ENCODE measurements around the genes PLPP7 and PRRC2B.

DNA sequence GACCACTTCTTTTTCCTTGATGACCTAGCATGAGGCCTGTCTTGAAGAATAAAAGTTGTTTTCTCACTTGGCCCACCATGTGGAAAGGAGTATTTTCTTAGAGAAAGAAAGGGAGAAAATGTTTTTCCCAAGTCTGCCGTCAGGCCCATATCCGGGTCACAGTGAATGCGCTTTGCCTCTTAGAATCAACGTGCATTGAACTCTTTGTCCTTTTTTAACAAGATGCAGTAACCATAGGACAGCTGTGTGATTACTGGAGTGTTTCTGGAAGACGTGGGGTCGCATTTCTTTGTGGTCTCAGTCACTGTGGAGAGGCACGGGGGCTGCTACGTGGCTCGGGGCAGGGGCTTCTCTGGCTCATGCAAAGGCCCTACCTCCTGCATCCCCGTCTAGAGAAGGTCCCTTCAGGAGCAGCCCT lies 39.0 kb upstream of the NCS1 start:
- RRBS, result no CpG with 5 or more reads among the region's 10 CpGs

DNA sequence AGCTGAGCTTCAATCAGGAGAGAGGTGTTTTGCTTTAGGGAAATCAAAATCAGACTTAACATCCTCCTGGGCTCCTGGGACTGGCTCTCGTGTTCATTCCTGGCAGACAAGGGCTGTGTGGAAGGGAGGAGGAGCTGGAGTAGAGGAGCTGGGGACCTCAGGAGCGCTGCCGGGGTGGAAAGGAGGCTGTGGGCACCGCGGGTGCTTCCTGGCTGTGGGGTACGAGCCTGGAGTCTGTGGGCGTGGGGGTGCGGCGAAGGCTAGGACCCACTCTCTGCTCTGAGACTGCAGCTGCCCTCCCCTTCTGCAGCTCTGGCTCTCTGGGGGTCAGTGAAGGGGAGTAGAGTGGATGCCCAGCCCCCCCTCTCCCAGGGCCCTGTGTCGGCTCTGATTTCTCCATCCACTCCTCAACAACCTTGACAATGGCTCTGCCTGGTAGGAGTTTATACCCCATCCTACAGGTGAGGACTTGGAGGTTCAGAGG lies 22.0 kb downstream of the NCS1 start:
- RRBS, result no CpG with 5 or more reads among the region's 10 CpGs

DNA sequence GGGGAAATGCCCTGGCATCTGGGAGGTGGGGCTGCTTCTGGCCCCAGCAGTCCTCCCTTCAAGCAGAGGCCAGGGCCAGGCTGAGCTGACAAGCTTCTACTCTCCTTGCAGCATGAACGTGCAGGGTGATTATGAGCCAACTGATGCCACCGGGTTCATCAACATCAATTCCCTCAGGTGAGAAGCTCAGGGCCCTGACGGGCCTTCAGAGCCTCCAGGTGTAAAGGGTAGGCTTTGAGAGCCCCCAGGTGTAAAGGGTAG lies 54.6 kb downstream of the ASS1 start:
- RRBS, result no CpG with 5 or more reads among the region's 3 CpGs

DNA sequence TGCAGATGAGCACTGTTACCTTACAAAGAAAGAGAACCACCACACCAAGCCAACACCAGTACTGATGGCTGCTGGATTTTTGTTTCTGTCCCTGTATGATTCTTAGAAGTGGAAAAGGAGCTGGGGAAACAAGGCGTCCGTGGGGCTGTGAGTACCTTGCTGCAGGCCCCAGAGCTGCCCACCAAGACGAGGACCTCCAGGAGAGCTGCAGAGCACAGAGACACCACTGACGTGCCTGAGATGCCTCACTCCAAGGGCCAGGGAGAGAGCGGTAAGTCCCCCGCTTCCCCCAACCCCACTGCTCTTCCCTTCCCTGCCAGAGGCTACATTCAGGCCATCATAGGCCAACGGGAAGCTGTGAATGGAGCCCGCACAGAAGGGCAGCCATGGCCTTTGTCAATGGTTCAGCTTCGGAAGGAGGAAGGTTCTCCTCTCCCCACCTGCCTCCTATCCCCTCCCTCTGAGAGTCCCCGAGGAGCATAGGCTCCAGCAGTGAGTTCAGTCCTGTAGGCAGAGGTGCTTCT lies 16.2 kb downstream of the QRFP start:
- RRBS, result no CpG with 5 or more reads among the region's 10 CpGs

DNA sequence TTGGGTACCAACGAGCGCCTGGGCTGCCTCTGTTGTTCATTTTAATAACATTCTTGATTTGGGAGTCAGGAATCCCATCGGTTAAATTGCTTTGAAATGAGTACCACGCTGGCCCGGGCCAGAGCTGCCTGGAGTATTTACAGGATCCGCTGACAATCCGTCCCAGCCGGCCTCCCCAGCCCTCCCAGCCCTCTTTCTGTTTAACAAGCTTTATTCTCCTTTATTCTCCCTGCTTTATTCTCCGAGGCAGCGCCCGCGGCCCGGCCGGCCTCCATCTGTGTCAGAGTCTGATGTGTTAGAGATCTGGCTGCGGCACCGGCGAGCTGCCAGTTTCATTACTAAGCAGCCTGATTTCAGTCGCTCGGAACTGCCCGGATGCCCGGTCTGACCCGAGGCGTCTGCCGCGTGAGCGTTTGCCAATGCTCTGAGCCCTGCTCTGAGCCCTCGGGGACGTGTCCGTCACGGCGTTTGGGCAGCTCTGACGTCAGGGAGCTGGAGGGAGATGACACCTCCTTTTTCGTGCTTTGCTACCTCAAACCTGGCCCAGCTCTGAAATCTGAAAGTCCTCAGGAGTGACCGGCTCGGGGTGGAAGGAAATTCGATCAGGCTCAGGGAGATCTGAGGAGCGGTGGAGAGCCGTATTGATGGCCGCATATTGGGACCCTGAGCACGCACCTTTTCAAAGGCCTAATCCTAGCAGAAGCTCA lies 16.6 kb upstream of the QRFP start:
- RRBS, result no CpG with 5 or more reads among the region's 40 CpGs

- RRBS, result 5% methylated on average over 44 of the region's 68 CpGs
Measured at GRCh38 chr9:130939580-130940230, 658 bp upstream of the FIBCD1 start.

DNA sequence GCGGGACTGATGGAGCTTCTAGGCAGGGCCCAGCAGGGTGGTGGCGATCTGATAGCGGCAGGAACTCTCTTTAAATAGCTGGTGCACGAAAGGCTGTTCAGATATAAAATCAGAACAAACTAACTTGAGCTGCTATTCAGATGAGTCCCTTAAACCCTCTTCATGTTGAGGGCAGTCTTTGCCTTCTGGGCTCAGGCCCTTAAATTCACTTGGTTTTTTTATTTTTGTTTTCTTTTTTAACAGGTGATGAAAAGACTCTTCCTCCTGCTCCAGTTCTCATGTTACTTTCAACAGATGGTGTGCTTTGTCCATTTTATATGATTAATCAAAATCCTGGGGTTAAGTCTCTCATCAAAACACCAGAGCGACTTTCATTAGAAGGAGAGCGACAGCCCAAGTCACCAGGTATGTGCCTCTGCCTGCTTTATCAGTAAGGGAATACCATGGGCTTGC lies 14.9 kb downstream of the NUP214 start:
- RRBS, result no CpG with 5 or more reads among the region's 6 CpGs

DNA sequence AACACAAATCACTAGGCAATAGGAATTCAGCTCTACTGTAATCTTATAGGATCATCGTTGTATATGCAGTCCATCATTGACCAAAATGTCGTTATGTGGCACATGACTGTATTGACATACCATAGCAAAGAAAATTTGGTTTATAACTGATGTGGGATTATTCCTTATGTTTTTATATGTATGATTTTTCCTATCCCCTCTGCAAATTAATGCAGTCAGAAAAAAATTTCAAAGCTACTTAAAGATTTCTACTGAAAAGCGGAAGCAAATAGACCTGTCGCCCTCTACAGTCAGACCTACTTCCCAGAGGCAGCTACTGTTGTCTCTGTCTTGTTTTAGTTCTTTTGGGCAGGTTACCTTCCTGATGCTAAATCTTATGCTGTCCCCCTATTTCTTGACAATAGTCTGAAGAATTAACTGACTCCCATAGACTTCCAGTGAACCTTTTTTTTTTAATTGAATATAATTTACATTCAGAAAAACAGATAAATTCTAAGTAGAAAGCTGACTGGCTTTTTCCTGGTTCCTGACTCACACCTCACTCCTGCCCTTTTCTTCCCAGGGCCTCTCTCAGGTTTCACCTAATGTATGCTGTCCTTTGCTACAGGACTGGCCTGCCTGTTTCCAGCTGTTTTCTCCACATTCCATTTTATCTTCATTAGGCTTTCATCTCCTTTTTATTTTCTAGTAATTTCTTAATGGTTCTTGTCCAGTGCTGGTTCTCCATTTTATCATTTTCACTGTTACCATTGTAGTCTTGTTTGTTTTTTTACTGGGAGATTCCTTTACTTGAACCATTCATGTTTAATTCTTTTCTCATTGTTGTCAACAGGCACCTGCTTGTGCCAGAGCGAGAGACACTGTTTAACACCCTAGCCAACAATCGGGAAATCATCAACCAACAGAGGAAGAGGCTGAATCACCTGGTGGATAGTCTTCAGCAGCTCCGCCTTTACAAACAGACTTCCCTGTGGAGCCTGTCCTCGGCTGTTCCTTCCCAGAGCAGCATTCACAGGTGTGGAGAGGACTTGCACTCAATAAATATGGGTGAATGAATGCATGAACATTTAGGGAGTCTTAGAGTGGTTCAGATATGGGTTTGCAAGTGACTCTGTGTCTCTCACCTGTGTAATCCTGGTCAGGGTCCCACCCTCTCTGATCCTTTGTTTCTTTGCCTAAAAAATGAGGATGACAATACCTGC lies 37.2 kb downstream of the NUP214 start:
- RRBS, result no CpG with 5 or more reads among the region's 8 CpGs

DNA sequence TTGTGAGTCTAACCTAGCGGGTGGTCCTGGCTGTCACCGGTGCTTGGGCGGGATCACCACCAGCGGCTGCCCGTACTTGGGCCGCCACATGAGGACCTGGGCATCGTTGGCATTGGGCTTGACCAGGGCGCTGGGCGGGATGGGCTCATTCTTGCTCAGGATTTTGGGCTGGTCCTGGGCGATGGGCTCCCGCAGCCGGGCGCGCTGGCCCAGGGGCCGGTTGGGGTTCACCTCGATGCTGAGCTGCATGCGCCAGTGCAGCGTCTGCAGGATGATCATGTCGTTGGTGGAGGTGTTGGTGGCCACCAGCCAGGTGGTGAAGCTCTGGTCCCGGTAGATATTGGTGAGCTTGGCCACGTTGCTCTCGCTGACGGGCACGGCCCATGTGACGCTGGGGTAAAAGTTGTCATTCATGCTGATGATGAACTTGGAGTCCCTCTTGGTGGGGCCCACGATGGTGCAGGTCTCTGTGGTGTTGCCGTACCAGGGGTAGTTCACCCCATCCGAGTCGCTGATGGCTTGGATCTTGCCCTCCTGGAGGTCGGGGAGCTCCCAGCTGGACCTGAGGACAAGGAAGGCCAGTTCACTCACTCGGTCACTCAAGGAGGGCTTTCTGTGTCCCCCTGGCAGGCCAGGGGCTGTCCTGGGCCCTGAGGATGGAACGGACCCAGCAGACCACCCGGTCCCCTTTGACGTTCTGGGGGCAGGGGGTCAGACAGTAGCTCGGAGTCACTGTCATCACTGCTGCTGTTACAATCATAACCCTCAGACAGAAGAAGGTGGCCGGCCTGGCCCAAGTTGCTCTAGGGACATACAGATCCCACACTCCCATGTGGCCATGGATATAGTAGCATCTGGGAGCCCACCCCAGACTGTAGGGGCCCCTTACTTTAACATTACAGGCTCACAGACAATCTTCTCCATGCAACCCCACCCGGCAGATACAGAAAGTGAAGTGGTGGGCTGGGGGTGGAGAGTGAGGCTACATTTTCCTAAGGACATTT lies 15.2 kb downstream of the FAM78A start:
- RRBS, result 100% methylated on average over 1 of the region's 37 CpGs

DNA sequence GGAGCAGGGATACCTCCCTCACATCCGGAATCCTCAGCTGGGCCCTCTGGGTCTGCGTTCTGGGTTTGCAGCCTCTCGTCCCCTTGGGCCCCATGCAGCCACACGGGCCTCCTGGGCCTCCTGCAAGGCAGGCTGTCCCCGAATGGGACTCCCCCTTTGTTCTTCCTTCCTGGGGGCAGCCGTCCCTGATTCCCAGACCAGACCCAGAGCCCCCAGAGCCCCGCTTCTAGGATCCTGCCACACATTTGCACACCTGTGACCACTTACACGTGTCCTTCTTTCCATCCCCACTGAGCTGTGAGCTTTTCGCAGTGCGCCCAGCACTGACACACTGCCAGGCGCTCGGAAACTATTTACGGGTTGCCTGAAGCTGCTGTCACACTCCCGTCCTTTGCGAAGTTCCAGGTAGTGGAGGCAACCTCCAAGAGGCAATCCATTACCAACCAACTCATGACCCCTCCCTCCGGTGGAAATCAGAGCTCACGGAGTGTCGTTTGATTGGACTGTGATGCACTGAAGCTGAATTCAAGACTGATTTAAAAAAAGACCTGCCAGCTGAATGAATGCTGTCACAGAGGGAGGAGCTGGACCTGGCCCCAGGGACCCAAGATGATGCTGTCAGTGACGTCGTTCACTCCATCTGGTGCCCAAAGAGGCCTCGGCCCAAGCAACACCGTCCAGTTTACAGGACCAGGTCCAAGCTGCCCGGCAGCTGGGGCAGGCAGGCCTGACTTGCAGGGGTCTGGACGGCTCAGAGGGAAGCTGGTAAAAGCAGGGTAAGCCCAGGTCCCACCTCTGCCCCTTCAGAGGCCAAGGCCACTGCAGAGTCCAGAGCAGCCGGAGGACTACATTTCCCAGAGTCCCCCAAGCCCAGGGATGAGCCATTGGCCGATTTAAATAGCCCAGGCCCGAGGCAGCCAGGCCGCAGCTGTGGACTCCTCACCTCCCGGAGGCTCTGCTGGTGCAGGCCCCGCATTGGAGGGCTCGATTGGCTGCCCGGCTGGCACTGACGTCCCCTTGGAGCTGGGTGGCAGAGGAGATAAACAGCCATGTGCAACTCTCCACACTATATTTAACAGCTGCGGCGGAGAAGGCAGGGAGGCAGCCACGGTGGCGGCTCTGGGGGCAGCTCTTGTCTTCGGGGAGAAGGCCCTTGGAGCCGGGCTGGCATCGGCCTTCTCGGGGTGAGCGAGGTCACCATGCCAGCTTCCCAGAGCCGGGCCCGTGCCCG lies at the start of gene PLPP7:
TSS of gene PLPP7 (plus strand) at position 925 of the 1,231 bp plus-strand sequence.
- RRBS, result 41% methylated on average over 9 of the region's 45 CpGs

DNA sequence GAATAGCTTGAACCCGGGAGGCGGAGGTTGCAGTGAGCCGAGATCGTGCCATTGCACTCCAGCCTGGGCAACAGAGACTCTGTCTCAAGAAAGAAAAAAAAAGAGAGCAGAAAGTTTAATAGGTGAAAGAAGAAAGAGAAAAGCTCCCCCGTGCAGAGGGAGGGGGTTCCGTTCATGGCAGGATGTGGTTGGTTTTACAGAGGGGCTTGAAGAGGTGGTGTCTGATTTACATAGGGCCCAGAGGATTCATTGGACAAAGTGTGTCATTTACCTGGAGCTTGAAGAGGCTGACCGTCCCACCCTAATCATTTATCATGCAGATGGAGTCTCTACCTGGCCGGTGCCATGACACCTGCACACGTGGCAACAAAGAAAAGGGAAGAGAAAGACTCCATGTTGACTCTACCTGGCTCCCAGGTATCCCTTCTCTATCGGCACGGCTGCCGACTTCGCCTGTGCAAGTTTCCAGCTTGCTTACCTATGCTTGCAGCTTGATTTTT lies 35.4 kb upstream of the PRRC2B start:
- RRBS, result no CpG with 5 or more reads among the region's 13 CpGs

- RRBS, result 6% methylated on average over 15 of the region's 71 CpGs
Measured at GRCh38 chr9:131393918-131394331, at the start of gene PRRC2B. PRRC2B (plus strand) TSS chr9:131394086.

DNA sequence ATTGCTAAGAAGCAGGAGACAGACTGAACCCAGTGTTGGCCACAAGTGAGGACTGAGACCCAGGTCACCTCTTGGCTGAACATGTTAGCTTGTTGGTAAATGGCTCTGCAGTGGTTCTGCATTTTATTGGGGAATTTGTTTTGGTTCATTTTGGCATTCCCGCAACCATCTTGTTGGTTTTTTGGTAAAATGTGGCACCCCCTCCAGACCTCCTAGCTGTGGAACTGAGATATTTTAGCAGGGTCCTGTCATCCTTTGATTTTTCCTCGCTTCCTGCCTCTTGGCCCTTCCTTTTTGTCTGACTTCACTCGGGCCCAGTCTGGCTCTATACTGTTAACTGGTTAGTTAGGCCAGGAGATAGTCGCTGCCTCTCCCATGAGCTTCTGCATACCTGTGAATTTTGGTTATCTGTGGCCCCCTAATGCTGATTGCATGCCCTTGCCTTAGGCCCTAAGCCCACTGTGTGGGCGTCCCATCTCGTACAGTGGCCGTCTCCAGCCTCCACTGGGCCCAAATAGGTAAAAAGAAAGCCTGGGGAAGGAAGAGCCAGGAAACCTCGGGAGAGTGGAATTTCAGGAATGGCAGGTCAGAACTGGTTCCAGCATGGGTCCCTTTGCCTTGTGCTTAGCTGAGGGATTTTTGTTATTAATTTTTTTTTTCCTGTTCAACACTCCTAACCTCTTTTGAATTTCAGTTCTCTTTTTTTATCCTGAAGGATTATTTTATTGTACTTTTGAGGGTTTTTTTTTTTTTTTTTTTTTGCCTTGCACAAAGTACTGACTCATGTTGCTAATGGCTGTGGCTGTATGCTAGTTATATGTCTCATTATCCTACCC lies 3.2 kb downstream of the PRRC2B start:
- RRBS, result no CpG with 5 or more reads among the region's 8 CpGs

DNA sequence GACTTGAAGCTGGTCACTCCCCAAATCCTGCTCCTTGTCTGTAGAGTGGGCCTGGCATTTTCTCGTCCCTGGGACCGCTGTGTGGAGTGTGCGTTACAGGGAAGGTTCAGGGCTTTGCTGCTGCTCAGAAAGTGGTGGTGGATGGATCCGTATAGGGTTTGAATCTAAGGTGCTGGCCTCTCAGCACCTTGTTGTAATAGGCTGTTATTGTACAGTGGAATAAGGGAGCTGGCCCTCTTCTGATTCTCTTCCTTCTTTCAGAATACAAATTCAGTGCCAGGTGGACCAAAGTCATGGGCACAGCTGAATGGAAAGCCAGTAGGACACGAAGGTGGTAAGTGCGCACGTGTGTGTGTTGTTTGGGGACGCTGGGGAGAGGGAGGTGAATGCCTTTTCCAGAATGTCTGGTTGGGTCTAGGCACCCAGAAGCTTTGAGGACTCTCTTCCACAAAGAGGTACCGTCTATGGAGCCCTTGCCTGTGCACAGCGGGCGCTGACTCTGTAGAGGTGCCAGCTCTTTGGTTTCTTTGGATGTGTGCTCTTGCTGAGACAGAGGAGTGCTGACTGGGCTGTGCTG lies 44.9 kb downstream of the PRRC2B start:
- RRBS, result no CpG with 5 or more reads among the region's 11 CpGs

- RRBS, result no CpG with 5 or more reads among the region's 33 CpGs
Measured at GRCh38 chr9:131475129-131475736, 27.5 kb upstream of the POMT1 start.

DNA sequence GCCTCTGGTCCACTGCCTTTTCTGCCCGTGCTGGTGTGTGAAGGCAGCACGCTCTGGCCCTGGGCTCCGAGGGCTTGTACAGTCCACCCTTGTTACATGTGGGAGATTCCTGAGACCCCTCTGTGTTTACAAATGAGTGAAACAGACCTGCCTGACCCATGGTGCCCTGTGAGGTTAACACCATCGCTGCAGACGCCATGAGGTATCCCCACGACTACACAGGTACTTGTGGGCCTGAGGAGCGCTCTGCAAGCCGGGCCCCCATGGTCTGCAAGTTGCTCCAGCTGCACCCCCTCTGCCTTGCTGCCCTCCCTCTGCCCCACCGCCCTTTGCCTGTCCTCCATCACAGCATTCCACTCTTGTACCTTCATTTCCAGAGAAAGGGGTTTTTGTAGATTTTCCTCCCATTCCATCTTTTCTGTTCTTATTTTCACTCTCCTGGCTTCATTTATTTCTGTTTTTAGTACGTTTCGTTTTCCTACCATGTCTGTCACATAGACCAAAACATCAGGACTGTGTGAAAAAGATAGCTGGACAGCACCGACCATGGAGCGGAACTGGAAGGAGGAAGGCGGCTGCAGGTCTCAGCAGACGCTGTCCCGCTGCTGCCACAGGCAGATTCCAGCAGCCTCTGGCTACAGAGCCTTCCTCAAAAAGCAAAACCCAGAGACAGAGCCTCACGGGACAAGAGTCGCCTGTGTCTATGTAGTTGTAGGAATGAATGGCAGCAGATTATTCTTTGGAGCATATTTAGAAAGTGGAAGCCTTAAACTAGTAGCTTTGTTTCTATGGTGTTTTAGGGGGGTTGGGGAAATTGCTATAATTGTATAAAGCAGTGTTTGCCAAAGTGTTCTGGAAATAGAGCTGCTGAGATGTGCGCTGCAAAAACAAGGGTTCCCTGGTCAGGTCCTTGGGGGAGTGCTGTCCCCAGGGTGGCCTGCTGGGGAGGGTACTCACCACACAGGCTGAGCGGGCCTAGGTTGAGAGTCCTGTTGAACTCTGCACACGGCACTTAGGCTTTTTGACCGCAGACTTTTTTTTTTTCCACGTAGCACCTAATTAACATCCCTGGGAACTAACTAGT lies 9.5 kb upstream of the POMT1 start:
- RRBS, result no CpG with 5 or more reads among the region's 23 CpGs

DNA sequence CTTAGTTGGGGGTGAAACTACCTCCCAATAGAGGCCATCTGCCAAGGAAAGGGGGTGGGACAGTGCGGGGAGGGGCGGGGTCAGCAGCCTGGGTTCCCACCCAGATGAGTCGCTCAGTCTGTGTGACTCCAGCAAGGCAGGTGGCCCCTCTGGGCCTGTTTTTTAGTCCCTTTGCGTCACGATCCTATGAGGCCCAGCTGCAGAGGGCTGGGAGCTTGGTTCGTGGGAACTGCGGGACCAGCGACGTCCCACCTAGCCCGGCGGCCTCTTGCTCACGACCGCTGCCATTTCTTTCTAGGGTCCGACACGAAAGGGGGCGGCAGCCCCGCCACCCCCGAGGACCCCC lies 8.9 kb downstream of the PRRT1B start:
- RRBS, result 31% methylated on average over 7 of the region's 18 CpGs

DNA sequence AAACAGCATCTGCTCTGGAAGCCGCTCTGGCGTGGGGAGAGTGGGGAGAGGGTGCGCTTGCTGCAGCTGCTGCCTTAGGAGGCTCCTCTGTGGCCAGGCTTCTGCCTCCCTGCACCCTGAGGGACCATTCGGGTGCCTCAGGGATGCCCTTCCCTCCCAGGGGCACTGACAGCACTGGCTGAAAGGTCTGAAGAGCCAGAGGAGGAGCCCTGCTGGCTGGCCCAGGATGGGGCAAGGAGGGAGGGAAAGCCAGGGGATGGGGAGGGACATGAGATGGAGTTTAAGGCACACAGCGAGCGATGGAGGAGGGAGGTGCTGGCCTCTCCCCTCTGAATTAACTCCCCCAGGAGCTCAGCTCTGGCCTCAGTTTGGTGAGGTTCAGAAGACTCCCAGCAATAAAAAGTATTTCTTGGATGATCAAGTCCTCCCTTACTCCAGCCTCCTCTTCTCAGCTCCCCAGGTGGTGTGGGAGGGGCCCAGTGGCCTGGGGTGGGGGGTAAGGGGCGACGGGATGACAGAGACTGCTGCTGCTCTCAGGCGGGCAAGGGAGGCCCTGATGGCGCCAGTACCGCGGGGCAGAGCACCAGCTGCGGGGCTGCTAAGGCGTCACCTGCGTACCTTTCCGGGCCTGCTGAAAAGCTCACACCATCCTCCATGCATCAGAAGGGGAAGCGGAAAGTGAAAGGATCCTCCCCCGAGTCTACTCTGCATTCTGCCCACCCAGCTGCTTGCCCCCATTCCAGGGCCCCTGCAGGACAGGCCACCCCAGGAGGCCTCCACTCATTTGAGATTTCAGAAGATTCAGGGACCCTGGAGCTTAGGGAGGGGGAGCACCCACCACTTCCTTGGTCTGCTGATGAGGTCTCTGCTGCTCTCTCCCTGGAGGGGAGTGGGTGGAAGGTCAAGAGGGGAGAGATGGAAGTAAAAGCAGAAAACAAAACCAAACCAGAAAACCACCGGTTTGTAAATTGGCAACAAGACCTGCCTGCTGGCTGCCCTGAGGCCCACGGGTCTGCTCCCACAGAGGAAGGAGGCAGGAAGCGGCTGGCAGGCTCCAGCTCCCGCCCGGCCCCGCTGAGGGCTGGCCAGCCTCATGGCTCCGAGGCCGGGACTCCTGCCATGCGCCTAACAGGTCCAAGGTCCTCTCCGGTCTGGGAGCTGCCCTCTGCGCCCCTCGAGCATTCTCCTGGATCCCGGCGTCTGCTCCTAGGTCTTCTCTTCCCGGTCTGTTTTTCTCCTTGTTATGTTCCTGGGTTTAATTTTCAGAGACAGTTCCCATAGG lies 33.4 kb downstream of the PRRT1B start:
- RRBS, result 46% methylated on average over 6 of the region's 33 CpGs

GRCh38 chr9:131629995-131630788 lies 84.9 kb downstream of the PRRT1B start:
- RRBS, result no CpG with 5 or more reads among the region's 18 CpGs